Kidney (tissue), 2 donors: ENCODE results near the genes SHTN1, VAX1 and KCNK18.

DNA sequence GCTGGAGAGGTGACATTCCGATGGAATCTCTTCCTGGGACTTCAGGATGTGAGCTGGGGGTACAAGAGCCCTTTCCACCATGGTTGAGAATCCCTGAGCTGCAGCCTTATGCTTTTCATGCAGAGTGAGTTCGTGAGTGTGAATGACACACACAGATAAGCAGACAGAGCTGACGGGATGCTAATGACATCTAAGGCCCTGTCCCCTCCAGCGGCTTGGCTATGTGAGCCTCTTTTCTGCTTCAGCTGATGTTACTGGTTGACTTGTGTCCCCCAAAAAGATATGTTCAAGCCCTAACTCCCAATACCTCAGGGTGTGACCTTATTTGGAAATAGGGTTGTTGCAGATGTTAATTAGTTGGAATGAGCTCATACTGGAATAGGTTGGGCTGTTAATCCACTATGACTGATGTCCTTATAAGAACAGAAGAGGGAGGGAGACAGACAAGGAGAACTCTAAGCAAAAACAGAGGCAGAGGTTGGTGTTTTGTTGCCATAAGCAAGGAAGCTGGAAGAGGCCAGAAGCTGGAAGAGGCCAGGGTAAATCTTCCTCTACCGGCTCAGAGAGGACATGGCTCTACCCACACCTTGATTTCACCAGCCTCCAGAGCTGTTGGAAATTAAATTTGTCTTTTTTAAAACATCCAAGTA lies 111.2 kb upstream of the AFAP1L2 start:
- PRO-cap: no peak
- RRBS: no CpG with 5 or more reads among the region's 5 CpGs

GRCh38 chr10:114519184-114519772 lies 115.0 kb upstream of the AFAP1L2 start:
- PRO-cap: no peak
- RRBS: no CpG with 5 or more reads among the region's 6 CpGs

- PRO-cap: no peak
- RRBS: no CpG with 5 or more reads among the region's 3 CpGs
These were observed 87.2 kb downstream of the ABLIM1 start for GRCh38 chr10:114570882-114571220.

DNA sequence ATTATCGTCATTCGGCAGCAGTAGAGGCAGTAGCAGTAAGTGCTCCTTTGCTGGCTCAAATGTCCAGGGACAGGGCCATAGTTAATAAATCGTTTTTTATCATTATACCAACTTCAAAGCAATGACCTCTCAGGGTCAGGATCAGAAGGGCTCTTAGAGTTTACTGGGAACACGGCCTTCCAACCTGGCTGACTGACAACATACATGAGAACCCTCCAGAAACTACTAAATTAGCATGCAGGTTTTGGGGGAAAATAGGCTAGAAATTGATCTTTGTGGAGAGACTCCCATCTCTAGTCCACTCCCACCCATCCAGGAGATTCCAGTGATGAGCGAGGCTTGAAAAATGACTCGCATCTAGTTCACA lies 84.7 kb downstream of the ABLIM1 start:
- PRO-cap: no peak
- RRBS: no CpG with 5 or more reads among the region's 6 CpGs

GRCh38 chr10:114613096-114613612 lies 44.9 kb downstream of the ABLIM1 start:
- PRO-cap: unidirectional peak, minus-strand start at chr10:114613390
- RRBS: no CpG with 5 or more reads among the region's 3 CpGs

DNA sequence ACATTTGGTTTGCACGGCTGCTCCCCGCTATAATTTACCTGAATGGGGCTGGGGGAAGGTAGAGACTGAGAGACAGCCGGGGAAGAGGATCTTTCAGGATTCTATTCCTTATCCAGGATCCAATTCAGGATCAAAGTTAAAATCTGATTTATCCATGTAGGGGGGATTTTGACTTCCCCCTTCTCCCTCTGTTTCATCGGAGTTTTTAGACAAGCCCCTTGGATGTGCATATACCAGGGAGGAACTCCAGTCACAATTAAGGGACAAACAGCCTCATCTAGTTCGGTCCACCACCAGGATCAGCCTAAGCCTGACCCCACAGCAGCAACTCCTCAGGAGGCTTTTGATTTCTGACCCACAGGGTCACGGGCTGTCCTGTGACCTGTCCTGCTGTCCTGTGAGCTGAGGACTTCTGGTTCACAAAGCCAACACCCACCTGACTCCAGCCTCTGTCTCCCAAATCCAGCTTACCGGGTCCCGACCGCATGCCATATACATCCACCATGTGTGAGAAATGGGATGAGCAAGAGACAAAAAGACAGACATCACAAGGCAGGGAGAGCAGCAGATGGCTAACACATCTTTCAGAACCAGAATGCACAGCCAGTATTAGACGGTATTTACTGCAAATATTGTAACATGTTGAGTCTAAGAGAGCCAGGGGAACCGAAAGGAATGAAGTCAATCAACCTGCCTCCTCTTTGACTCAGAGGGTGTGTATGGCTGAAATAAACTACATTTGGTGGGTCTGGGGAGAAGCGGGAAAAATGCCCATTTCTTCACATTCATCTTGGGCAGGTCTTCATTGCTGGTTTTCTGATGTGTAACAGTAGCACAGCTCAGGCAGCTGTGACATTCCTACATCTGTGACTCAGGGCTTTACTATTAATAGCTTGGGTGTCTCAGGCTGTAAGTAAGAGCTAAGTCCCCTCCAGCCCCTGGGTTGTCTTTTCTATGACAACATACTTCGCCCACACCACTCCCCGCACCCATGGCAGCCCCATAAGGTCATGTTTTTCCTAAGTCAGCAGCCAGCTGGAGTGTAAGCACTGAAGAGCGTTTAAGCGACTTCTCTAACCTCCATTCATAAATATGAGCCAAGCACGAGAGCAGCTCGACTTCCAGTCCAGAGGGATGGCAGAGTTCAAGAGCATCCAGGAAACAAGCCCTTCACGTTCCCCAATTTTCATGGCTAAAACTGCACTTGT lies 25.1 kb downstream of the ABLIM1 start:
- PRO-cap: no peak
- RRBS: no CpG with 5 or more reads among the region's 19 CpGs

DNA sequence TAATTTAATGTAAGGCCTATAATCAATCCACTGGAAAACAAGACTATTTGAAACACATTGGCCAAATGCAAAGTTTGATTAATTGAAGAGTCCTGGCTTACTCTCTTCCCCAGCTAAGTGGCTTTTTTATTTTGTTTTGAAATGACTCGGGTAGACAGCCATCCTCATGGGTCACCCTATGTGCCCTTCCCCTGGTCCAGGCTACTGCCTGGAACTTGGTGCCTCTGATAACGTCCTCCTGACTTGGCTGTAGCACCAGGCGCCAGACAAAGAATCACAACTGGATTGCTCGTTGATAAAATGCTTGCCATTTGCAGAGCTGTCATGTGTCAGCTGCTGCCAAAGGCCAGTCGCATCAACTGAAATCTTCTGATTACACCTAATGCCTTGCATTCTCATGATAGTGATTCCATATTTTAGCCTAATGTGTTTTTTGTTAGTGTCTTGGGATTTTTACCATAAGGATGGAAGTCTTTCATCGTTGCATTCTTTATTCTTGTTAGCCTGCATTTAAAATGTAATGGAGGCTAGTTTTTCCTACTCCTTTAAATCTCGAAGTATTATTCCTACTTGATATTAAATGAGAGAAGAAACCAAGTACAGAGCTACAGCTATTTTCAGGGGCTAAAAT lies 27.4 kb upstream of the ABLIM1 start:
- PRO-cap: no peak
- RRBS: no CpG with 5 or more reads among the region's 7 CpGs

DNA sequence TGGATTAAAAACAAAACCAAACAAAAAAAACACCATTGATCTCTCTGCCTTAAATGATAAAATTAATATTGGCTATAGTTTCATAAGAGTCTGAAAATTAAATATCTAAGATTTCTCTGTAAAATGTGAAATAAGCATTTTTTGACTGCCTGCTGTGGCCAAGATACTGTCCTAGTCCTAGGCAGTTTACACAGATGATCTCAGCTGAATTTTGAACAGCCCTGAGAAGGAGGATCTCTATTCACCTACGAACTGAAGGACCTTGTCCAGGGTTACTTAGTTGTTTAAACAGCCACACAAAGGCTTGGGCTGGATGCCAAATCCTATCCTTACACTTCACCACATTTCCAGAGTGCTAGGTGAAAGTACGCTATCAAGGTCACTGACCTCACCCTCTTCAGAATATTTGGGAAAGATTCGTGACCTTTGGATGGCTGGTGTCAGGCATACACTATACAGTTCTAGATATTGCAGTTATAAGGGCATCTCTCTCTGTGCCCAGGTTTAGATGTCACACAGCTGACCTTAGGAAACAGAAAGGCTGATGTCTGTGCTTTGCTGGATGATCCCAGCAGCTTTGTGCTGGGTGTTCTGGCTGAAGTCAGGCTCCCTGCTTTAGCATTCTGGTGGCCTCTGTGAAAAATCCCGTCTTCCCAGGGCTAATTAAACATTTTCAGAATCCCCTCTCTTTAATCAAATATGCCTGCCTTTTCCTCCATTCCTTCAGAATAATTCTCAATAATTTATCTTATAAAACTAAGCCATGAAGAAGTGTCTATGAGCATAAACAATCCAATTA lies 61.2 kb upstream of the ABLIM1 start:
- PRO-cap: no peak
- RRBS: no CpG with 5 or more reads among the region's 4 CpGs

DNA sequence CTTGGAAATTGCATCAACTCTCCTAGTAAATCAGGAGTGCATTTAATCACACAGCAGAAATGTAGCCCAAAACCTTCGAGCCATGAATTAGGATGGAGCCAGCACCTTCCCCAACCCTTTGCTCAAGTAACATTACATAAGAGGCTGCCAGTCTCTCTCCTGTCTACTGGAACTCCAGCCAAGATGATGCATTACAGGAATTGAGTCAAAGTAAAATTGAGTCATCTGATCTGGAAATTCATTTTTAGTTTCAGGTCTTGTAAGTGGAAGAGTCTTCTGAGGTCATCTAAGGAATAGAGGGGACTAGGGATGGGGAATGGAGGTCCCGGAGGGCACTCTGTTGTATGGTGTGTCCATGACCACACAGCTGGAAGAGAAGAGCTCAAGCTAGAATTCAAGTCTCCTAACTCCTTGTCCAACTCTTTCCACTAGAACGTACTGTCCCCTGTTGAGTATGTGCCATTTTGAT lies 69.6 kb upstream of the FHIP2A start:
- PRO-cap: no peak
- RRBS: no CpG with 5 or more reads among the region's 3 CpGs

DNA sequence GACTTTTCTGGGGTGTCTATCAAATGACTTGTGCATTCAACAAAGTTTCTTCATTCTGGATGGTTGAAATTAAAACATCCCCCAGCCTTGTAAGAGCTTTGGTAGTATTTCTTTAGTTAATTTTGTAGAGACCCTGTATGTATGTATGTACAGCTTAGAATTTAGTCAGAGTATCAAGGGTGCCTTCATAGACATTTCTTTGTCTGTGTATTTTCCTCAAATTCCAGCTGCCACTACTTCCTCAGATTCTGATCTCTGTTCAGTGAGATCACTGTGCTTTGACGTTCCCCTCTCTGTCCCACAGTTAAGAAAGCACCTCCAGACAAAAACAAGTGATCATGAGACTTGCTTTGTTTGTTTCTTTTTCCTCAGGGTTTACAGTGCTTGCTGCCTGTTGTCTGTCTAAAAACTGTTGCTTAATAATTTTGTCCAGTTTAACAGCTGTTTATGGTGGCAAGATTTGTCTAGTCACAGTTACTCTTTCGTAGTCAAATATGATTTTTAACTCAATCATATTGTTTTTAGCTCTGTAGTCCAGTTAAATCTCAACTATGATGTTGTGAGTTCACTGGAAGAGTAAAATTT lies 29.0 kb downstream of the TRUB1 start:
- PRO-cap: no peak
- RRBS: no CpG with 5 or more reads among the region's 2 CpGs

- PRO-cap: no peak
- RRBS: no CpG with 5 or more reads among the region's 9 CpGs
These were observed 1.5 kb upstream of the ATRNL1 start for GRCh38 chr10:115091508-115092128.

GRCh38 chr10:116167464-116167735 lies 105.6 kb downstream of the GFRA1 start:
- PRO-cap: no peak
- RRBS: no CpG with 5 or more reads among the region's 2 CpGs

GRCh38 chr10:116210818-116211503 lies 62.0 kb downstream of the GFRA1 start:
- PRO-cap: no peak
- RRBS: no CpG with 5 or more reads among the region's 6 CpGs

- PRO-cap: no peak
- RRBS: no CpG with 5 or more reads among the region's 12 CpGs
These were observed 30.0 kb downstream of the PNLIPRP1 start for GRCh38 chr10:116620643-116621196.

DNA sequence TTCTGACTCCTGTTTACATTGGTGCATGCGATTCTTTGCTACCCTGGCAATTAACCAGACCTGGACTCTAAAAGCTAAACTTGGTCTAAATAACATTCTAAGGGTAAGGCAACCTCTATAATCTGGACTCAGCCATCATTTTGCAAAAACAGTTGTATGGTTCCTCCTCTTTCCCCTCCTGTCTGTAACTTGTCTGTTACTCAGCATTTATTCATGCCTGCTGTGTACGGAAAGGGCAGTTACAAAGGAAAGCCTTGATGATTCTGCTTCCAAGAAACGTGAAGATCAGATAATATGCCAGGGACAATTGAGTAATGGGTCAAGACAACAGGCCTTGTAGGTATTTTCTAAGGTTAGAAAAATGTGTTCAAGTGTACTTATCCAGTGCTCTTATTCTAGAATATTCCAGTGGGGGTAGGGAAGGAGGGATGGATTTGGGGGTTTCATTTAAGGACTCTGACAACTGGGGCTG lies 1.8 kb upstream of the C10orf82 start:
- PRO-cap: no peak
- RRBS: no CpG with 5 or more reads among the region's 3 CpGs

GRCh38 chr10:117004969-117005513 lies at the start of gene SHTN1:
Gene SHTN1 (minus strand): TSS chr10:117005187.
- PRO-cap: bidirectional peak, plus-strand start at chr10:117005383, minus-strand start at chr10:117005193
- RRBS: 3% methylated on average over 17 of the region's 53 CpGs

GRCh38 chr10:117138217-117138743 lies at the start of gene VAX1:
Gene VAX1 (minus strand): TSS chr10:117138270.
- PRO-cap: no peak
- RRBS: no CpG with 5 or more reads among the region's 41 CpGs

DNA sequence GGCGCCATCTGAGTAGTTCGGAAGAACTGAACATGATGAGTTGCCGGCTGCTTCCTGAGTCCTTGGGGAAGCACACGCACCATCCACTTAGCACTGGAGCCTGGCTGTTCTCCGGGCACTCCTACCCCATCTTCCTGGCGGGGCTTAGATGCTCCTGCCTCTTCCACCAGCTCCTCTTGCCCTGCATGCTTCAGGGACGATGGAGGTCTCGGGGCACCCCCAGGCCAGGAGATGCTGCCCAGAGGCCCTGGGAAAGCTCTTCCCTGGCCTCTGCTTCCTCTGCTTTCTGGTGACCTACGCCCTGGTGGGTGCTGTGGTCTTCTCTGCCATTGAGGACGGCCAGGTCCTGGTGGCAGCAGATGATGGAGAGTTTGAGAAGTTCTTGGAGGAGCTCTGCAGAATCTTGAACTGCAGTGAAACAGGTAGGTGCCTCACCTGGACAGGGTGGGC lies at the start of gene KCNK18:
Gene KCNK18 (plus strand): TSS at position 200 of the 450 bp plus-strand sequence.
- PRO-cap: no peak
- RRBS: 79% methylated on average over 4 of the region's 10 CpGs

DNA sequence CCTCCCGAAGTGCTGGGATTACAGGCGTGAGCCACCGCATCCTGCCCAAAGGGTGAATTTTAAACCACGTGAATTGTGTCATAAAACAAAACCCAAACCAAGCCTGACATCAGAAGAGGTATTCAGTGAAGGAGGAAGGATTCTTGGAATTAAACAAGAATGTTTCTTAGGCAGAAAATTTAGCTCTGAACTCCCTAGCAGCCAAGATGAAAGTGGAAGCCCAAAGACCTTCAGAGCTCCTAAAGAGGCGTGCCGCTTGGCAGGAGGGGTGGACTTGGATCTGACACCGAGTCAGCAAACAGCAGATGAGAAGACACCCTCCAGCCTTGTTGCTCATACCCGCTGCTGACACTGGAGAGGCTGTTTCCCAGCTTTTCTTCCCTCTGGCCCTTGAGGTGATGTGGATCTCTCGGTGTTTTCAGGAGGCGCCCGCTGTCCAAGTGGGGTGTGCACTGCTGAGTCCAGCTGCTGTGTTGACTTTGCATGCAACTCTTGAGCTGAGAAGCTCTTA lies 21.3 kb downstream of the SLC18A2 start:
- PRO-cap: no peak
- RRBS: no CpG with 5 or more reads among the region's 11 CpGs

DNA sequence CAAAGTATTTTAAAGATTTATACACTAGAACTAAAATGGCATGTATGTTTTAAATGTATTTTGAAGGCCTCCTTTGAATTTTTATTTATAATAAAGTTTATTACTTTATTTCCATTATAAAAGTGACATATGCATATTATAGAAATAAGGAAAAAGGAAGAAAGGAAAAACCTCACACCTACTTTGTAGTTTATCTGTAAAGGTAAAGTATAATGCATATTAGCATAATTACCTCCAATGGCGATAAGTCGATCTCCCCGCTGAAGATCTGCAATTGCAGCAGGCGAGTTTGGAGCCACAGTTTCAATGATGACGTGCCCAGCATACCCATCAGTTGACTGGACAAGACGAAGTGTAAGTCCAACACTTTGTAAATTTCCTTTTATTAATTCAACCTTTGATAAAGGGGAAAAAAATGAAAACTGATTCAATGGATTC lies 49.1 kb downstream of the SLC18A2 start:
- PRO-cap: no peak
- RRBS: no CpG with 5 or more reads among the region's 6 CpGs